ENCODE measurements around the gene XPNPEP3.

DNA sequence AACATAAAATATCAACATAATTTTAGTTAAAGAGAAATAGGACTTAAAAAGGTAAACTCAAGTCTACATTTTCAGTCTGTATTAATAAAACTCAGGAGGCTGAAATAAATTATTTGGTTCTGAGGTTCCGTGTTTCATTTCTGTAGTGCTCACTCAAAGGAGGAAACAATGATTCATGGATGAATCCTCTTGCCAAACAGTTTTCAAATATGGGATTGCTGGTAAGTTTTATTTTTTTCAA, 69.4 kb upstream of the ADSL start:
- PRO-cap: no peak
- CAGE, long polyA plus RNA: no peak

DNA sequence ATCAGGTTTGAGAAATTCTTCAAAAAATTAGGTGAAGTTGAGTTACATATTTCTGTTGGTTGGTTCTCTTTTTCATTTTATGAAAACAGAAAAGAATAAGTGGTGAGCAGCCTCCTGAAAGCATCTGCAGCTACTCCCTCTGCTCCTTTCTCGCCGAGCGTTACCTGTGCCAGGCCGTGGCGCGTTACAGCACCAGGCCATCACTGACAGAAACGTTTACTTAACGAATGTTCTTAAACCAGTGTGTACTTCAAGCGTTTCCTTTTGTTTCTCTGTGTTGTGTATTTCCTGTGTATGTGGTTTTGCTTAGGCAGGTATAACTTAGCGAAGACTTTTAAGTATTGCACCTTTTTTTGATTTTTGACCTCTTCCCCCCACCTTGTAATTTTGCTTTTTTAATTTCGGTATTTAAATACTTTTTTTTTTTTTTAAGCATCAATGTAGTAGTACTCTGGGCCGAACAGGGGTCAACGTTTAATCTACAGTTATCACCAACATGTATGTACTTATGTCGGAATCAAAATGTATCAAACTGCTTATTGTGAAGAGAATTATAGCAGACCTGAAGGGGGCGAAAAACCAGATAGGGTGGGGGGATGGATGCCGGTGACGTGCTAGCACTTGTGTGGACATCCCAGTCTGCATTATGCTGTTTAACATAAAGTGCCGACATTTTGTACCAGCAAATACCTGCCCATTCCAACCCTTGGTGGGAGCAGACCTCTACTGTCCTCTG, 21.7 kb upstream of the ADSL start:
- PRO-cap: unidirectional peak, minus-strand start at position 208 of the sequence
- CAGE, long polyA plus RNA: no peak

DNA sequence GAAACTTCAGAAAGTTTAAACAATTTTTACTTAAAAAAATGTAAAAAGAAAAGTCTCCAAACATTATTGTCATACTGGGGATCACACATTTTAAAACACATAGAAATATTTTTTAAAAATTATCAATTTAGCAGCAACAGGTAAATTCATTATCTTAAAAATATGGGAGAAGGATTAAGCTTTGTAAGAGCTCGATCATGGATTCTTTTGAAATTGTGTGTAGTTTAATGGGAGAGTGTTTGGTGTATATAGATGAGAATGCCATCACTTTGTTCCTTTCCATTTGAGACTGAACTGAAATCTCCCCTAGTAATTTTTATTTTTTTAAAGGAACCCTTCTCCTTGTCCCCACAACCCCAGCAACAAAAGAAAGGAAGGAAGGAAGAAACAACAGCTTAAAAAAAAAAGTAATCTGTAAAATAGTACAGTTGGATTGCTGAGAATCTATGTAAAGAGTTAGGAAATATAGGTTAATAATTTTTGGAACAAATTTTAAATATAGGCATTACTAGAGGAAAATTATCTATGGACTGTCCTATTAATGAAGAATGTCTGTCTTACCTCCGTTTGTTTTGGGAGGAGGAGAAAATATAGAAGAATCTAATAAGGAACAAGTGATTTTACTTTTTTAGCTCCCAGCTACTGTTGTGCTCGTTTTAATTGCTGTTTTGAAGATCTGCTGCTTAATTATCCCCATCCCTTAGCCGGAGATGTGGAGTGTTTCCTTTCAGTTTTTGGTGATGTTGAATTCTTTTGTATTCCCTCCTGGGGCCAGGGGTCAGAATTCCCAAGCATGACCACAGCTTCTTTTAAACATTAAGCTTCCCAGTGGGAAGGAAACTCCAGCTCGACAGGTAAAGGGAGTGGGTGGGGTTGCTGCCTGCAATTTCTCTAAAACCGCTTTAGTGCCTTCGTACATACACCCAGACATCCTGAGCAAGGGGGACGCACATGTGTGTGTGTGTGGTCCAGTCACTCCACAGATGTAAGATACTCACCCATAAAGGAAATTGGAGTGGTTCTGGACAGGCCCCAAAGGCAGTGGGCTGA, 19.7 kb upstream of the ADSL start:
- PRO-cap: no peak
- CAGE, long polyA plus RNA: no peak

- PRO-cap: no peak
- CAGE, long polyA plus RNA: no peak
Measured at GRCh38 chr22:40816971-40818164, 1.8 kb downstream of the SLC25A17 start.

DNA sequence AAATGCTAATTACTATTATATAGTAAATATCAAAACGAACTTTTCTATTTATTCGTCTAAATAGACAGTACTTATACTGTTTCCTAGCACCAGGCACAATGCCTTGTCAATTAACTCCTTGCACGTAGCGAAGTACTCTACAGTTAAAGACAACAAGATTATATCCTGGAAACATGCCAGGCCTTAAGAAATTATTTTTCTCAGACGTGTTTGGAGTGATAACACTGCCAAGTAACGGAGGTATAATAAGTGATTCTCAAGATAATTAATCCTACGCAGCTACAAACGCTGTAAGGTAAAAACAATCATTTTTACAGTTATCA, 834 bp downstream of the ST13 start:
- PRO-cap: unidirectional peak, plus-strand start at position 189 of the sequence
- CAGE, long polyA plus RNA: no peak

GRCh38 chr22:40856780-40857851, at the start of gene XPNPEP3:
TSS of gene XPNPEP3 (plus strand) at chr22:40857148.
- PRO-cap: bidirectional peak, plus-strand start at chr22:40857148, minus-strand start at chr22:40856924
- CAGE, long polyA plus RNA: no peak

DNA sequence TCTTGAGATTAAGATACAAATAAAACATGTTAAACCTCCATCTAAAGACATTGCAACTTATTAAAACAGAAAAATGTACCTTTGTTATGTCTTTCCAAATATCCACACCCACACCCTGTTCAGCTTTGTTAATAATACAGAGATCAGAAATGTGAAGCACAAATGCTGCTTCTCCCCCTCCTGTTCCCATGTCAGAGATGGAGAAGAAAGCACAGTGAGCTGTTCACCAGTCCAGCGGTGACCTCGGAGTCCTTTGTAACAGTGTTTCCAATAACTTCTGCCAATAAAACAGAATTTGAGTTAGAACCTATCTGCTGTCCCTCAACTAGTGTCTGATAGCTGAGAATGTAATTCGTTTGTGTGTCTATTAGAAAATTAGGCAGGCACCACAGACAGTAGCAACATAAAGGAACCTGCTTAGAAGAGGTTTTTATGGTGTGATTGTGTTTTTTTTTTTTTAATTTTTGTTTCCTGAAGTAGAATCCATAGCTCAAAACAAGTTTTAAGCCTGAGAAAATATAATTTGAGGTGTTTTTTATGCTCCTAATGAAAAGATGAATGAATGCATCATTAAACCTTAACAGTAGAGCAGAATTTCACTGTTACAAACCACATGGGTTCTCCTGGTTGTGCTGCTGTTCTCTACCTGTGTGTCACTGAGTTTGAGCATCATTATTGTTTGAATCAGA, 19.1 kb upstream of the RBX1 start:
- PRO-cap: no peak
- CAGE, long polyA plus RNA: no peak

GRCh38 chr22:40963929-40964345, 12.8 kb downstream of the RBX1 start:
- PRO-cap: no peak
- CAGE, long polyA plus RNA: no peak

- PRO-cap: no peak
- CAGE, long polyA plus RNA: no peak
Measured at GRCh38 chr22:40972966-40973599, 21.9 kb downstream of the RBX1 start.

DNA sequence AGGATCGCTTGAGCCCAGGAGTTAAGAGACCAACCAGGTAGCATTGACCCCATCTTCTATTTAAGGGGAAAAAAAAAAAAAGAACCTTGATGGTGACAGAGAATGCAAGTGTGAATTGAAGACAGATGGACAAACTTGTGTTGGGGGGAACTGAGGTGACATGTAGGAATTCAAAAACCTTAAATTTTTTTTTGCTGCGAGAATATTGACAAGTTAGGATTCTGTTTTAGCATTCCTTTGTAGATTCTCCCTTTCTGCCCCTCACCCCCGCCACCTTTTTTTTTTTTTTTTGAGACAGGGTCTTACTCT, 26.3 kb downstream of the EP300 start:
- PRO-cap: no peak
- CAGE, long polyA plus RNA: no peak

DNA sequence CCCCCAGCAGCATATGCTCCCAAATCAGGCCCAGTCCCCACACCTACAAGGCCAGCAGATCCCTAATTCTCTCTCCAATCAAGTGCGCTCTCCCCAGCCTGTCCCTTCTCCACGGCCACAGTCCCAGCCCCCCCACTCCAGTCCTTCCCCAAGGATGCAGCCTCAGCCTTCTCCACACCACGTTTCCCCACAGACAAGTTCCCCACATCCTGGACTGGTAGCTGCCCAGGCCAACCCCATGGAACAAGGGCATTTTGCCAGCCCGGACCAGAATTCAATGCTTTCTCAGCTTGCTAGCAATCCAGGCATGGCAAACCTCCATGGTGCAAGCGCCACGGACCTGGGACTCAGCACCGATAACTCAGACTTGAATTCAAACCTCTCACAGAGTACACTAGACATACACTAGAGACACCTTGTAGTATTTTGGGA, 26.5 kb upstream of the L3MBTL2 start:
- PRO-cap: no peak
- CAGE, long polyA plus RNA: no peak

DNA sequence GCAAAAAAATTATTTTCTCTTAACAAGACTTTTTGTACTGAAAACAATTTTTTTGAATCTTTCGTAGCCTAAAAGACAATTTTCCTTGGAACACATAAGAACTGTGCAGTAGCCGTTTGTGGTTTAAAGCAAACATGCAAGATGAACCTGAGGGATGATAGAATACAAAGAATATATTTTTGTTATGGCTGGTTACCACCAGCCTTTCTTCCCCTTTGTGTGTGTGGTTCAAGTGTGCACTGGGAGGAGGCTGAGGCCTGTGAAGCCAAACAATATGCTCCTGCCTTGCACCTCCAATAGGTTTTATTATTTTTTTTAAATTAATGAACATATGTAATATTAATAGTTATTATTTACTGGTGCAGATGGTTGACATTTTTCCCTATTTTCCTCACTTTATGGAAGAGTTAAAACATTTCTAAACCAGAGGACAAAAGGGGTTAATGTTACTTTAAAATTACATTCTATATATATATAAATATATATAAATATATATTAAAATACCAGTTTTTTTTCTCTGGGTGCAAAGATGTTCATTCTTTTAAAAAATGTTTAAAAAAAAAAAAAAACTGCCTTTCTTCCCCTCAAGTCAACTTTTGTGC, 26.0 kb upstream of the L3MBTL2 start:
- PRO-cap: no peak
- CAGE, long polyA plus RNA: no peak

- PRO-cap: no peak
- CAGE, long polyA plus RNA: no peak
Measured at GRCh38 chr22:41180563-41181372, 24.3 kb upstream of the L3MBTL2 start.

DNA sequence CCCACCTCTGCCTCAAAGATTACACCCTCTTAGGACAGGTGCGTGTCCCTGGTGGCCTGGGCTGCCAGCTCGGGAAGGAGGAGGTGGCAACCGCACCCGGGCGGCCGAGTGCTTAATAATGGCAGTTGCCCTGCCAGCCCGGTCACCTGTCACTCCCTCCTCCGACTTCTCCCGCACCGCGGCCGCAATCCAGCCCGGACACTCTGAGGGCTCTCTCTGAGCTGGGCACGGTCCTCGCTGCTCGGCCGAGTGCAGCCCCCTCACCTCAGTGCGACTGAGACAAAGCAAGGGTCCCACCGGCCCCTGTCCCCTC, 8.2 kb upstream of the L3MBTL2 start:
- PRO-cap: no peak
- CAGE, long polyA plus RNA: no peak

- PRO-cap: no peak
- CAGE, long polyA plus RNA: no peak
Measured at GRCh38 chr22:41326934-41327698, 25.8 kb downstream of the ZC3H7B start.

GRCh38 chr22:41375017-41375437, 6.7 kb upstream of the TEF start:
- PRO-cap: no peak
- CAGE, long polyA plus RNA: no peak

DNA sequence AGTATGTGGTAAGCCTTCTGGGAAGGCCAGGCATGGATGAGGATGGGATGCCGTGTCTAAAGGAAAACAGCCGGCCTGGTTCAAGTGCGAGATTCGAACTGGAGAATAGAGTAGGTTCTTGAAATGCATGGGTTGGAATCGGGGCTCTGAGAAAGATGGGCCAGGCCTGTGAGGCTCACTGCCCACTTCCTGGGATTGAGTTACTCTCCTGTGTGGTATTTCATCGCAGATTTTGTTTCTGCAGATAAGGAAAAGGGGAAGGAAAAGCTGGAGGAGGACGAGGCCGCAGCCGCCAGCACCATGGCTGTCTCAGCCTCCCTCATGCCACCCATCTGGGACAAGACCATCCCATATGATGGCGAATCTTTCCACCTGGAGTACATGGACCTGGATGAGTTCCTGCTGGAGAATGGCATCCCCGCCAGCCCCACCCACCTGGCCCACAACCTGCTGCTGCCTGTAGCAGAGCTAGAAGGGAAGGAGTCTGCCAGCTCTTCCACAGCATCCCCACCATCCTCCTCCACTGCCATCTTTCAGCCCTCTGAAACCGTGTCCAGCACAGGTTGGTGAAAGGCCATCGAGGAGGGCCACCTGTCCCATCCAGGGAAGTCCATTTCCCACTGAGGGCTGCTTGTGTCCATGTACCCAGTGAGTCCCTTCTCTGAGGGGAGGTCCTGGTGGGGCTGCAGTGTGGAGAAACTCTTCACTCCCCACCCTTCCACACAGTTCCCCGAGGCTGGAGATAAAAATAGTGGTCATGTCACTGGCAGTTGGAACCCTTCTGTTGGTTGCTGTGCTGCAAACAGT, 5.6 kb downstream of the TEF start:
- PRO-cap: no peak
- CAGE, long polyA plus RNA: no peak

DNA sequence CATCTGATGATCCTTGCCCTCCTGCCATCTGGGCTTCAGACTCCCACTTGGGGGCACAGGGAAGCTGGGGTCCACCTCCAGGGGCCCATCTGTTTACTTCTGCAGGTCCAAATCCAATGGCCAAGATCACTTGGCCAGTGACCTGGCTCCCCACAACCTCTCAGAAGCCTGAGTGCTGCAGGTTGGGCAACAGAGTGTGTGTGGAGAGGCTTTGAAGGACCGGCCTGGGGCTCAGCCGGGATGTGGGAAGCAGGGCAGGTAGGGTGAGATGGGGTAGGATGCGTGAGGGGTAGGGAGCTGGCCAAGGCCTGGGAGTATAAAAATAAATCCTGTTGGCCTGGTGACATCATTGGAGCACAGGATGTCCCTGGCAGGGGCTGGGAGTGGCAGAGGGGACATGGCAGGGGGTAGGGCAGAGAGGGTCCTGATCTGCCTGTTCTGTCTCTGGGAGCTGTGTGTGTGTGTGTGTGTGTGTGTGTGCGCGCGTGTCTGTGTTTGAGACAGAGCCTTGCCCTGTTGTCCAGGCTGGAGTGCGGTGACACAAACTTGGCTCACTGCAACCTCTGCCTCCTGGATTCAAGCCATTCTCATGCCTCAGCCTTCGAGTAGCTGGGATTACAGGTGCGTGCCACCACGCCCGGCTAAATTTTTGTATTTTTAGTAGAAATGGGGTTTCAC, 28.6 kb downstream of the TEF start:
- PRO-cap: no peak
- CAGE, long polyA plus RNA: no peak

- PRO-cap: unidirectional peak, minus-strand start at chr22:41432106; unidirectional peak, minus-strand start at chr22:41432170
- CAGE, long polyA plus RNA: no peak
Measured at GRCh38 chr22:41432010-41432506, 14.5 kb downstream of the TOB2 start.

GRCh38 chr22:41523092-41523459, 21.2 kb downstream of the POLR3H start:
- PRO-cap: no peak
- CAGE, long polyA plus RNA: no peak

Data from B cell (primary cell).